ENCODE data around the genes GTF3C1, EIF3CL, NUPR1 and ATXN2L.

DNA sequence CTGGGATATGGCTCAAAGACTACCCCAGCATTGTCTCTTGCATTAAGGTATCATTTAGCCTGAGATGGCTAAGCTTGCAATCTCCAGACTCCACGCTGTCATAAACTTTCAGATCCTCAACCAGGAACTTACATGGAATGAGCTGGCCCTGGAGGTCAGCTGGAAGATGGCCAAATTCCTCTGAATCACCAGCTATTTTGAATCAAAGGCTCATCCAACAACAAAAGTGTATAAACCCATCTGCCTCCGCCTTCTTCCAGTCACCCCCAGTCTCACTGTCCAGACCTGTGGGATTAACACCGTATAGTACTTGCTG lies 2.0 kb upstream of the LCMT1 start:
- RRBS, result no CpG with 5 or more reads among the region's 3 CpGs

DNA sequence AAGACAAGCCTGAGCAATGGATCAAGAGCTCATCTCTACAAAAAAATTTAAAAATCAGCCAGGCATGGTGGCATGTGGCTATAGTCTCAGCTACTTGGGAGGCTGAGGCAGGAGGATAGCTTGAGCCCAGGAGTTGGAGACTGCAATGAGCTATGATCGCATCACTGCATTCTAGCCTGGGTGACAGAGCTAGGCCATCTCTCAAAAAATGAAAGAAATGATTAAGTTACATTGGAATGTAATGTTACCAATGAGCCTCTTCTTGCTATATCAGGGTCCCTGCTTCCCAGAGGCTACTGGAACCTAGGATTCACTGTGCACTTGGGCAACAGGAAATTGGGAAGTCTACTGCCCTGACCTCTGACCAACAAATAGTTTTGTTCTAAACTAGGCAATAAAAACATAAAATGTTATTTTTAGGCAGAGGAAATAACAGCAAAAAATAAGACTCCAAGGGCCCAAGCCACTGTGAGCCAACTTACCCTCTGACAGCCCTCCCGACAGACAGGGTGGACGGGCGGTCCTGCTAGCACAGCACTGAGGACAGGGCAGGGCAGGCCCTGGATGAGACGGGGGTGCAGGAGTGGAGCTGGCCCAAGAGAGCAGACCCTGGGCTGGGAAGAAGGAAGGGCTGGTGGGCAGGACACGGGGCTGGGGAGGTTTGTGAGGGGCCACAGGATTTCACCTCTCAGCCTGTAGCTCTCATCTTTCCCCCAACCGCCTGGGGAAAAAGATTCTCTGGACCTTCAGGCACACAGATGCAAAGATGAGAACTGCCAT lies 27.5 kb downstream of the NSMCE1 start:
- RRBS, result no CpG with 5 or more reads among the region's 7 CpGs

GRCh38 chr16:27354620-27355615 lies 41.1 kb downstream of the IL4R start:
- RRBS, result 96% methylated on average over 1 of the region's 16 CpGs

GRCh38 chr16:27367413-27368406 lies 34.3 kb upstream of the IL21R start:
- RRBS, result 27% methylated on average over 5 of the region's 29 CpGs

DNA sequence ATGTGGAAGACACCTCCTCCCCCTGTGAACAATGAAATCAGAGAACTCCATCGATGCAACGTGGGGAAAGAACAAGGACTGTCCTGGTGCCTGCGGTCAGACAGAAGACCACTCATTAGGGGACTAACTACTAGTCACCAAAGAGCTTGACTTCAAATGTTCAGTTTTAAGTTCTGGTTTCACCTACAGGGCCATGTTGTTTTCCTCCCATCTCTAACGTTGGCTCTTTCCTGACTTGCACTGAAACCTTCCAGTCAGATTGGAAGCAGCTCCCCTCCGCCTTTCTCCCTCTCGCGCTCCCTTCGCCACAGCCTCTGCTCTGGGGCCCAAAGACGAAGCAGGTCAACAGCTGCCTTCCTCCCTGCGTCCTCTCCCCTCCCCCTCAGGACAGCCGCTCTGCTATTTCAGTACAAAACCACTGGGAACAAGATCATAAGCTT lies 17.4 kb downstream of the GTF3C1 start:
- RRBS, result no CpG with 5 or more reads among the region's 11 CpGs

- RRBS, result 2% methylated on average over 50 of the region's 74 CpGs
Measured at GRCh38 chr16:27549261-27550251, at the start of gene GTF3C1. Gene GTF3C1 (minus strand): TSS chr16:27549913.

DNA sequence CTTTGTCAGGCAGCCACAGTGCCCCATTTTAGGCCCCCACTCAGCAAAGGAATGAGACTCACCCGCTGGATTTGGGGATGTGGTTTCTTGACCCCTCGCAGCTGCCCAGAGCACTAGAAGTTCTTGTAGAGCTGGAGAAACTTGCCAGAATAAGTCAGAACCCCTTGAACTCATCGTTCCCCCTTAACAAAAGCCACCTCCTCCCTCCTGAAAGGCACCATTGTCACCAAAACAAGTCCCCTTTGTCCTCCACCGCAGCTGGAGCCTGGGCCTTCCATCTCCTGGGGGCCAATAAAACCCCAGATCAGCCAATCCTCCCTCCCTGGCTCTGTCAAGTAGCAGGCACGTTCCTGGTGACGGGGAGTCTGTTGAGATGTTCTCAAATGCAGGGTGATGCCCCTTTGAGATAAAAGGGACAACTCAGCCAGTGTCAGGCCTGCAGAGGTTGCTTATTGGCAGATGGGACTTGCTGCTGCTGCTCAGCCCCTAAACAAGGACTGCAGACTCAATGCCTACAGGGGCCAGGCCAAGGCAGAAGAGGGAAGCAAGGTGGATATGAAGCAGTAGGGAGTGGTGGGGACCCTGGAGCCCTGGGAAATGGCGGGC lies 168.8 kb downstream of the KATNIP start:
- RRBS, result no CpG with 5 or more reads among the region's 7 CpGs

GRCh38 chr16:28171762-28172216 lies 40.0 kb downstream of the XPO6 start:
- RRBS, result no CpG with 5 or more reads among the region's 2 CpGs

DNA sequence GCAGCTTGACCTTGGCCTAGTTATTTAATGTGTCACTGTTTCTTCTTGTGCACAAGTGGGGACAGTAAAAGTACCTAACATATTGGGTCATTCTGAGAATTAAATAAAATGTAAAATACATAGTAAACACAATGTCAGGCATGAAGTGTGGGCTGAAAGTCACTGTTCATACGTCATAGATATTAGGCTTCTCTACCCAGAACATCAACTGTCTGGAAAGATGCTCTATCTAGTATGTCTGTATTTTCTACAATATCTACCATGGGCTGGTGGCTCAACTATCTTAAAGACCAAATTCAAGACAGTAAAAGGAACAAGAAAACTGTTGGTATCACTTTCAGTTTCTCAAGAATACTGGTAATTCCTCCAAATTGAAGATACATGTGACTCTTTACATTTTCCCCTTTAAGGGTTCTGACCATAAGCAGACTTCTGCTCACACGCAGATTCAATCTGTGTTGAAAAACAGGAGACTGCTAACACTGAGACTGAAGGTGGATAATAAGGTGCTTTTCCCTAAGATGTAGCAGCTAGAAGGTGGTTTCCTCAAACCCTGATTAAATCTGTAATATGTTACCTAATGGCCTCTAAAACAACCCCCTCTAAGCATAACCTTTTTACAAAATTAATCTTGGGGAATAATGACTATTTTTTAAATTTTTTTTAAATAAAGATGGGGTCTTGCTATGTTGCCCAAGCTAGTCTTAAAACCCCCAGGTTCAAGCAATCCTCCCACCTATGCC lies 24.1 kb downstream of the XPO6 start:
- RRBS, result no CpG with 5 or more reads among the region's 2 CpGs

GRCh38 chr16:28262226-28262532 lies 30.1 kb upstream of the SBK1 start:
- RRBS, result no CpG with 5 or more reads among the region's 4 CpGs

- RRBS, result 72% methylated on average over 5 of the region's 25 CpGs
Measured at GRCh38 chr16:28309703-28310470, 17.6 kb downstream of the SBK1 start.

DNA sequence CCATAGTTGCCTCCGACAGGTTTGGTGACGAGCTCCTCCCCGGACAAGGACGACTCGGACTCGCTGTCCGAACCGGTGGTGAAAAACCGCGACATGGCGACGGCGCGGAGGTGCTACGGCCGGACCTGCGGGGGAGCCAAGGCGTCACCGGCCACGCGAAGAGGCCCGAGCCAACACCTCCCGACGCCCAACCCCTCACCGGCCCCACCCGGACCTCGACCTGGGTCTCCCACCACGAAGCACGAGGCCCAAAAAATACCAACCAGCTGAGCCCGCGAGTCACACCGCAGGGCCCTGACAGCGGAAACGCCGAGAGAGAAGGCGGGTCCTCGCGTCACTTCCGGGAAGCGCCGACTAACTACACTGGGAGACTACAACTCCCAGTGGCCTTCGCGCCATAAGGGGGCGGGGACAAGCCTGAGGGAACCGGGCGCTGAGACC lies at the start of gene EIF3CL:
Gene EIF3CL (minus strand): TSS at position 318 of the 441 bp plus-strand sequence.
- RRBS, result no CpG with 5 or more reads among the region's 46 CpGs

DNA sequence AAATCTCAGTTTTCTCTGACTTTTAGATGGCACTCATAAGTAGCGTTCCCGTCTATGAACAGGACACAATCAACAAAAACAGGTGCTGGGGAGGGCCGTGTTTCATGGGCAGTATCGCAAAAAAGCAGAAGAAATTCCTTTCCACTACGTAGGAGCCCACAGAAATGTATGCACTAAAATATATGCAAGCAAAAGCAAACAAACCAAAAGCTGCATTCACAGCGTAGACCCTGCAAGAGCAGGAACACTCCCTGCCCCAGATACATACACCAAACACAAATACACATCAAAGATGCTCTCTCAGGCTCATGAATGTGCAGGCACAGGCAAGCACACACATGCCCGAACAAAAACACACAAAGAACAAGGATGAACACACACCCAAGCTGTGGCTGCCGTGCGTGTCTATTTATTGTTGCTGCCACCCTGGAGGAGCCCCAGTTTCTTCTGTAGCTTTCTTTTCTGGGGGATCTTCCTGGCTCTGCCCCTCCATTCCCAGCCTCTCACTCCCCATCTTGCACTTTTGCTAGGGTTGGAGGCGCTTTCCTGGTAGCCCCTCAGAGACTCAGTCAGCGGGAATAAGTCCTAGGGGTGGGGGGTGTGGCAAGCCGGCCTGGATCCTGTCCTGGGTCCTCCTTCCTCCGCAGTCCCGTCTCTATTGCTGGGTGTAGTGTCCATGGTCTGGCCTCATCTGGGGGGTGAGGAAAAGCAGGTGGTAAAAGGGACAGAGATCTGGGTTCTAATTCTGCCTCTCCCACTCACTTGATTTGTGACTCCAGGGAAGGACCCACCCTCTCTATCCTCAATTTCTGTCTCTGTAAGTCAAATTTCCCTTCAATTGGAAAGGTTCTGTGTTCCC lies 1.6 kb downstream of the NUPR1 start:
- RRBS, result no CpG with 5 or more reads among the region's 14 CpGs

DNA sequence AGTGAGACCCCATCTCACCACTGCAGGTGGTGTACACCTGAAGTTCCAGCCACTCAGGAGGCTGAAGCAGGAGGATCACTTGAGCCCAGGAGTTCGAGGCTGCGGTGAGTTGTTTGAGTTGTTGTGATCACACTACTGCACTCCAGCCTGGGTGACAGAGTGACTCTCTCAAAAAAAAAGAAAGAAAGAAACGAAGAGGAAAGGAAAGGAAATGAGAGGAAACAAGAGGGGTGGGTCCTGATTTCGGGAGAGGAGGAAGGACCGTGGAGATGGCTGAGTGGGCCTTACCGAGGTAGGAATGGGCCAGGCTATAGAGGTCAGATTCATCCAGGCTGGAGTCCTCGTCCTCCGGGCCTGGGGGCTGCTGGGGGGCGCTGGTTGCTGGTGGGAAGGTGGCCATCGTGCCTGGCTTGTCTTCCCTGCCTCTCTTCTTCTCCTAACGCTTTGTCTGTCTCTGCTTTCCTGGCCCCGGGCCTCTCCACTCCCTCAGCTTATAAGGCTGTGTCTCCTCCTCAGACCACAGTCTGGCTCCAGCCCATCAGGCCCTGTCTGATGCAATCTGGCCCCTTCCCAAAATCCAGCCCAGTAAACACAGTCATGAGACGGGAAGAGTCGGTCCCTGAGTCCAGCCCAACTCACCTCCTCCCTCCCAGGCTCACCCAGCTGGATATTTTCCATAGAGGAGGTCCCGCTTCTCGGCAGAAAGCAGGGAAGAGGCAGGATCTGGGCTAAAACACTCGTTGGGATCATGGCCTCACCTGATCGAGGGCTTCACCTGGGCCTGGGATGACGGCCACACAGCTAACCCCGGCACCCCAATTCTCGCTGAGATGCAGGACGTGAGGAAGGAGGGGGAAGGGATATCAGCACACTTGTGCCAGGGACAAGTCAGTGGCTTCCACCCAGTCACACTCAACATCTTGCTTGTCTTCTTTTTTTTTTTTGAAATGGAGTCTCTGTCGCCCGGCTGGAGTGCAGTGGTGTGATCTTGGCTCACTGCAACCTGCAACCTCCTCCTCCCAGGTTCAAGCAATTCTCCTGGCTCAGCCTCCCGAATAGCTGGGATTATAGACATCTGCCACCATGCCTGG lies at the start of gene NUPR1:
Gene NUPR1 (minus strand): TSS at position 467 of the 1,091 bp plus-strand sequence.
- RRBS, result no CpG with 5 or more reads among the region's 25 CpGs

- RRBS, result no CpG with 5 or more reads among the region's 8 CpGs
Measured at GRCh38 chr16:28688495-28688889, 22.8 kb upstream of the EIF3C start.

GRCh38 chr16:28750186-28750558 lies 38.9 kb downstream of the EIF3C start:
- RRBS, result no CpG with 5 or more reads among the region's 35 CpGs

- RRBS, result 1% methylated on average over 32 of the region's 107 CpGs
Measured at GRCh38 chr16:28822250-28823373, at the start of gene ATXN2L. Gene ATXN2L (plus strand): TSS chr16:28822999.

DNA sequence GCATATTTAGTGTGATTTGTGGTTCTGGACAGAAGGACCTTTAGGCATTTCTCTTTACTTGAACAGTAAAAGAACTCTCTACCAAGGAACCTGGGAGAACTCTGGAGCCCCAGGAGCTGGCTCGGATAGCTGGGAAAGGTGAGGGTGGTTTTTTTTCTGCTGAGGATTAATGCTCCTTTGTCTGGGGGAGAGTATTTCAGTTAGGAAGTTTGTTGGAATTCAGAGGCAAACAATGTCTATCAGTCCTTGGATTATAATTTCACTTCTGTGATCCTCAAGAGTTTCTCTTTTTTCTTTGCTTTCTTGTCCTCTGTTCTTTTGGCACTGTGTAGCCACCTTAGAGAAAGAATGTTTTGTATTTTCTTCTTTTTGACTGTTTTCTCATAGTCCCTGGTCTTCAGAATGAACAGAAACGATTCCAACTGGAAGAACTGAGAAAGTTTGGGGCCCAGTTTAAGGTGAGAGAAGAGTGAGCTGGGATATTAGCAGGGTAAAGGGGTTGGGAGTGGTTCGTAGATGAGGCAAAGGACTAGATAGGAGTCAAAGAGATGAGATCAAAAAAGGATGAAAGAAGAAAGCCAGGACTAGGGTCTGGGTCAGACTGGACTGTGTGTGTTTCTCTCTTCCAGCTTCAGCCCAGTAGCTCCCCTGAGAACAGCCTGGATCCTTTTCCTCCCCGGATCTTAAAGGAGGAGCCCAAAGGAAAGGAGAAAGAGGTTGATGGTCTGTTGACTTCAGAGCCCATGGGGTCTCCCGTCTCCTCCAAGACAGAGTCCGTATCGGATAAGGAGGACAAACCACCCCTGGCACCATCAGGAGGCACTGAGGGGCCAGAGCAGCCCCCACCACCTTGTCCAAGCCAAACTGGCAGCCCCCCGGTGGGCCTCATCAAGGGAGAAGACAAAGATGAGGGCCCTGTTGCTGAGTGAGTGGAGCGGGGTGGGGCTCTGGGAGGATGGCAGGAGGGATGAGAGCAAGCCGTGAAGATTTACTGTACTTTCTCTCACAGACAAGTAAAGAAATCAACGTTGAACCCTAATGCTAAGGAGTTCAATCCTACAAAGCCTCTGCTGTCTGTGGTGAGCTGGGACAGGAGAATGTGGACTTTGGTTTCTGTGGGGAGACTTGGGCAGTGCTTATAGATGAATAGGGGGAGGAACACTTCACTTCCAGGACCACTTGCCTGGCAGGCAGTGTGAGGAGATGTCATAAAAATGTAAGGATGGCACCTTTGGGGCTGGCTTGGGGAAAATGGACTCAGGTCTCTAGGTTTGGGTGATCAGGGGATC lies 10.1 kb downstream of the ATXN2L start:
- RRBS, result no CpG with 5 or more reads among the region's 11 CpGs

- RRBS, result 95% methylated on average over 2 of the region's 29 CpGs
Measured at GRCh38 chr16:28833871-28835043, 11.5 kb downstream of the ATXN2L start.

DNA sequence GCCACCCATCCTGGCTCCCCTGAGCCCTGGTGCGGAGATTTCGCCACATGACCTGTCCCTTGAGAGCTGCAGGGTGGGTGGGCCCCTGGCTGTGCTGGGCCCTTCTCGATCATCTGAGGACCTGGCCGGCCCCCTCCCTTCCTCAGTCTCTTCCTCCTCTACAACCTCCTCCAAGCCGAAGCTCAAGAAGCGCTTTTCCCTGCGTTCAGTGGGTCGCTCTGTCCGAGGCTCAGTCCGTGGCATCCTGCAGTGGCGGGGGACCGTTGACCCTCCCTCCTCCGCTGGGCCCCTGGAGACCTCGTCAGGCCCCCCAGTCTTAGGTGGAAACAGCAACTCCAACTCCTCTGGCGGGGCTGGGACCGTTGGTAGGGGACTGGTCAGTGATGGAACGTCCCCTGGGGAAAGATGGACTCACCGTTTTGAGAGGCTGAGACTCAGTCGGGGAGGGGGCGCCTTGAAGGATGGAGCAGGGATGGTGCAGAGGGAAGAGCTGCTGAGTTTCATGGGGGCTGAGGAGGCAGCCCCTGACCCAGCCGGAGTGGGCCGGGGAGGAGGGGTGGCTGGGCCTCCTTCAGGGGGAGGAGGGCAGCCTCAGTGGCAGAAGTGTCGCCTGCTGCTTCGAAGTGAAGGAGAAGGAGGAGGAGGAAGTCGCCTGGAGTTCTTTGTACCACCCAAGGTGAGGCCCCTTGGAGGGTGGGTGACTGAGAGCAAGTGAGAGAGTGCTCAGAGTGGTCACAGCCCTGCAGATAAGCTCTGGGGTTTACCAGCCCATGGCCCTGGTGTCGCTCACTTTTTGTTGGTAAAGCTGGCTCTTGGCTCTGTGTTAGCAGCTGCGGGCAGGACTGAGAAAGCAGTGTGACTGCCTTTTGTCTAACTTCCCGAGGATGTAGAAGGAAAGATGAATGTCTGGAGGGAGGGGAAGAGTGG lies 3.0 kb downstream of the SH2B1 start:
- RRBS, result no CpG with 5 or more reads among the region's 28 CpGs